Measurements from ENCODE around the genes SLC25A26 and FRMD4B.

- PRO-cap = no peak
These were observed 166.4 kb downstream of the MAGI1 start for GRCh38 chr3:65872321-65872762.

DNA sequence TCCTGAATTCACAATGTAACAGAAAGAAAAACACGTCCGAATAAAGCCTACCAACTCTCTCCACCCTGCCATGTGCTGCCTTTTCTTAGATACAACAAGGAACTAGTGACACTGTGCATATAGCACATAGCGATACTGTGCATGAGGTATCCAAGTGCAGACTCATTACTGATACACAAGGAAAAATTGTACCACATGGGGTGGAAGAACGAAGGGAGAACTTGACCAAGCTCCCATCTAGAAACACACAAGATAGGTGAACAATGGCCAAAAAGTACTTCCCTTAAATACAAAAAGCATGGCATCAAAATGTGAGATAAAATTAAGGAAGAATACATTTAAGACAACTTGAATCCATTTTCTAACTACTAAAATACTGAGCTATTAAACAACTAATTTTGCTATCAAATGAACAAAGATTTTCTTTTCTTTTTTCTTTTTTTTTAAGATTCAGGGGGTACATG is 154.5 kb downstream of the MAGI1 start:
- PRO-cap = no peak

- PRO-cap = no peak
These were observed 18.9 kb downstream of the MAGI1 start for GRCh38 chr3:66019675-66020428.

- PRO-cap = no peak
These were observed 16.7 kb upstream of the MAGI1 start for GRCh38 chr3:66055360-66055794.

DNA sequence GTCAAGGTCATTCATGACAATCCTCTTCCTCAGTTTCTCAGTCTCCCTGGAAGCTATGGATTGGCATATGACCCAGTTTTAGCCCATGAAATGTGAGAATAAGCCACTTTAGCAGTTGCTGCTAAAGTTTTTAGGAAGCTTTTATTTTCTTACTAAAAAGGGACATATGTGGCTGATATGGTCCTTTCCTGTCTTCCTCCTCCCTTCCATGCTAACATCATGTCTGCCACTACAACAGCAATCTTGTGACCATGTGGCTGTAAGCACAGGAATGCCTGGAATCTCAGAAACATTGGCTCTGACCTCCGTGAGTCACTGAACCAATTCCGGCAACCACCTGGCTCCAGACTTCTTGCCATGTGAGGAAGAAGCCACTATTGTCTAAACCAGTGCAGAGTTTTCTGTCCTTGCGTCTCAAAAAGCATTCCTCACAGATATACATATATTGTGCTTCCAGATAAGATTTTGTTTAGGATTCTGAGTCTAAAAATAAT is 77.1 kb upstream of the MAGI1 start:
- PRO-cap = no peak

DNA sequence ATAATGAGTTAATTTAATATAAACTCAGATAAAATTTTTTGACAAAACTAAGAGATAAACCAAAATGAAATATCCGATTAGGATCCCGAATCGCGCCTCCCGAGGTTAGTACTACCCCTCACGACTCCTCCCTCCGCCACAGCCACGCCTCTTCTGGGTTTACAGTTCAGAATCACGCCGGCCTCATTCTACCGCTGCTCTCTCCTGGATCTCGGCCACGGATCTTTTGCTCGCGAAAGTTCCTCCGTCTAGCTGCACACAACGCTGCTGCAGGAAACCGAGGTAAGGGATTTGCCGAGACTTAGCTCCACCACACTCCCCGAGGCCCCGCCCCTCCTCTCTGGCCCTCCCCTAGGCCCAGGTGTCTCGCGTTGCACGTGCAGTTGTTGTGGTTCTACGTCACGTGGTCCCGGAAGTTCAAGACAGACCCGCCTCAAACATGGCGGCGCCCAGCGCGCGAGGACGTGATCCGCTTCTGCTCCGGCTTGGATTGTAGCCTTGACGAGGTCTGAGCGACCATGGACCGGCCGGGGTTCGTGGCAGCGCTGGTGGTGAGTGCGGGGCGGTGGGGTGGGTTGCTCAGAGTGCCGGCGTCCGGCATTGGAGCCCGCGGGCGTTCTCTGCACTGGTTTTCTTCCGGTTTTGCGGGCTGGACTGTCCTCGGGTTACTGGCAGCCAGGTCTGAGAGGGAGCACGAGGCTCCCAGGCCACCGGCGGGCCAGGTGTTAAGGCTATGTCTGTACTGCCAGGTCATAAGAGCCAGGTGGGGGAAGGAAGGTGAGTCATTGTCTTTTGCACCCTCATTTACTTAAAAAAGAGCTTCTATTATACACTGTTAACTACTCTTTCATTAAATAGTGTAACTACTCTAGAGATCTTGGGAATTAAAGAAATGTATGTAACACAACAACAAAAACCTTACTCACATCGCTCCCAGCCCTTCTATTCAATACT is at the start of gene SLC25A26:
TSS of gene SLC25A26 (plus strand) at position 425 of the 954 bp plus-strand sequence.
- PRO-cap = bidirectional peak, plus-strand start at position 436 of the sequence, minus-strand start at position 258 of the sequence

GRCh38 chr3:66280376-66280739 is 59.6 kb downstream of the SLC25A26 start:
- PRO-cap = no peak

DNA sequence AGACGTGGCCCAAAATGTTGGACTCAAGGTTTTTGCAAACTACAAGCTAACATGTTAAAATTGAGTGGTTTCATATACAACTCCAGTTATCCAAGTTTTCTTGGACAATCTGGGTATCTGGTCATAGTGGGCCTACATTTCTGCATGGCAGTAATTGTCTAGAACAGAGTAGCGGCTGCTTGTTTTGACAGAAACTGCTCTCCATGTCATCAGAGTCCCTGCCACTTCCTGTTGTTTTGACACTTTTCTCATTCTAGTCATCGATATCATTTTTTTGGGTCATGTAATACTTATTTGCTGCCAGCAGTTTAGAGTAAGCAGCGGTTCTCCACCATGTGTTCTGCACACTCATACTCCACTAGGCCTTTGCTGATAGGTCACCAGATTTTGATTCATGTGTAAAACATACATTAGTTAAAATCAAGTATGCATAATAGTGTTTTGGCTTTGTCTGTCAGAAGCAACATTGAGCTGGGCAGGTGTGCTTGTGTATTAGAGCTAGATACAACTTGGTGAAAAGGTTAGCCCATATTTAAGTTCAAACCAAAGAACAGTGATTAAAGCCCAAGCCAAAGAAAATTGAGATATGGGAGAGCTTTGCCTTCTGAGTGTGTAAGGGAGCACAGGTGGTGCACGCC is 81.6 kb downstream of the SLC25A26 start:
- PRO-cap = no peak

DNA sequence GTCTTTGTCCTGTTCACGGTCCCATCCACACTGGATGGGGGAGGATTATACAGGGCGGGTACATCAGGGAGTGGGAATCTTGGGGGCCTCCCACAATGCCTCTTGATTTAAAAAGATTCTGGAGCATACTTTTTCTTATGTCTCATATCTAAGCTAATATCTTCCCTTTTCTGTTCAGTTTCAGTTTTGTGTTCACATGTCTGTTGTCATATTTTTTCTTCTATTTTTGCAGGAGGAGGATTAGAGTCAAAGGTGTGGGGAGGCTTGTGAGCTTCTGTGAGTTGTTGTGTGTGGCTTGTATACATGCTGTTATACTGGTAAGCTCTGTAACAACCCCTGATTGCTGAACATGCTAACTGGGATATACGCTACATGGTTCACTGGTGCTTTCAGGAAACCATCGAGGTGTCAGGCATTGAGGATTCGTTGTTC is 83.4 kb downstream of the SLC25A26 start:
- PRO-cap = no peak

GRCh38 chr3:66490117-66490660 is 10.6 kb downstream of the LRIG1 start:
- PRO-cap = no peak

- PRO-cap = no peak
These were observed 852 bp downstream of the LRIG1 start for GRCh38 chr3:66499768-66500571.

GRCh38 chr3:67018880-67019089 is 20.7 kb downstream of the KBTBD8 start:
- PRO-cap = no peak

- PRO-cap = no peak
These were observed 6.2 kb downstream of the SUCLG2 start for GRCh38 chr3:67648124-67648681.

DNA sequence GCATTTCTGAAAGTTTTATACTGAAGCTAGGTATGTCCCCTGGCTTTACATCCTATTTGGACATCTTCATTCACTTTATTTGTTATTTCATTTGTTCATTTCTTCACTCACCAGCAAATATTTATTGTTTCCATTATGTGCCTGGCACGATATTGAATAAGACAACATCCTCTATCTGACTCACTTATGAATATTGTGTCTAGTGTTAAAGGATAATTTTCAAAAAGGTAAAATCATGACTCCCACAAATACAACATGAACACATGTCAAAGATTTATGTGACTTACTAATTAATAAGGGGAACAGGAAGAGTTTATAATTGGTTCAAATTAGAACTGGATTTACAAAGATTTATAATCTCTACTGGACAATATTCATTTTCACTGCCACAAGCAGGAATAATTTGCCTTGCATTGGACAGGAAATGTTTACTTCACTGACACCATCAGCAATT is 48.5 kb downstream of the TAFA1 start:
- PRO-cap = no peak

DNA sequence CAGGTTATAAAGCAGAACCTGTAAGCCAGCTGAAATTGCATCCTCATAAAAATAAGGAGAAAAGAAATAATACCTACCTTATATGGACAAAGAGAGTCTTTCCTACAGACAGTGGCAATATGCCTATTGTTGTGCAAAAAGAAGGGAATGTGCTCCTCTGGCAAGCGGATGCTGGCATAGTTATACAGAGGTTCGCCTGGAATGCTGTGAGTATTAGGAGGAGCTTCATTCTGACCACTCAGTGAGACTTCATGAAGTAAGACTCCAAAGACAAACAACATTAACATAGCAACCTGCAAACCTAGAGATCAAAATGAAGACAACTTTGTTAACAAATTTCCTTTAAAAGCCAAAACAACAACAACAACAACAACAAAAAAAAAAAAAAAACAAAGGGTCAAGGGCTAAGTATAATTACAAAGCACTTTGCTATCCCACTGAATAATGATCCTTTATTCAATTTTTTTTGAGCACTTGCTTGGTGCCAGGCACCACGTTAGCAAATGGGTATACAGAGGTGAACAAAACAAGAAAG is 3.9 kb downstream of the EOGT start:
- PRO-cap = no peak

DNA sequence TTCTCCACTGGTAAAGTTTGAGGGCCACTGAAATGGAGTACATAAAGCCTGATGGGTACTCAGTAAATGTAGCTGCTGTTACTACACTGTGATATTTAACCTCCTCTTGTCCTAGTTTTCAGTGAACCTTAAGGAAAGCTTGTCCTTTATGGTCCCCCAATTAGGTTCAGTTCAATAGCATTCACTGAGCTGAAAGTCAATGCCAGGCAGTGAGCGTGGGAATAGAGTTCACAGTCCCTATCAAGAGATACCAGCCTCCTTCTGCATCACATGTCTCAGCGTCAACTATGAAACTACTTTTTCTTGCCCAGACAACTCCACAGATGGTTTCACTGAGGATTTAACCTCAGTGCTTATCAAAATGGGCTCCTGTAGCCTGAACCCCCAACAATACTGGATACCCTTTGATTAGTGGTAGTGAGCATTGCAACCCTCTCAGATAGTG is 1.3 kb upstream of the UBA3 start:
- PRO-cap = no peak

DNA sequence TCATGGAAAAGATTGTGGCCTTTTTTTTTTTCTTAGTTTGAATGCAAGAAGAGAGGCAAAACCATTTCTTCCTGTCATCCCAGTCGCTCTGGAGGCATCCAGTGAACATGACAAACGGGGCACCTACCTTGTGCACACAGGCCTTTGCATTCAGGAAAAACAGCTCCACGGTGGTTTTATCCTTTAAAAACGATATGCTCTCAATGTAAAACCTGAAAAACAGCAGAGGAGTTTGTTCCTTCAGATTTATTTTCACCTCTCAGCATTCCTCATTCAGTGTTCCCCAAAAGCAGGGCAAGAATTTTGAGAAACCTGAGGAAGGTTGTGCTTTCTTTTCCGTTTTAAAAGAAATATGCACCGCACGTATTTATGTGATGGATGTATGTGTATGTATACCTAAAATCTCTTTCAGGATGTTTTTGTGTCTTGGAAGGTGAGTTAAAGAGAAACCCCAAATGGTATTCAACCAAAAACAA is 98.2 kb downstream of the FRMD4B start:
- PRO-cap = no peak

DNA sequence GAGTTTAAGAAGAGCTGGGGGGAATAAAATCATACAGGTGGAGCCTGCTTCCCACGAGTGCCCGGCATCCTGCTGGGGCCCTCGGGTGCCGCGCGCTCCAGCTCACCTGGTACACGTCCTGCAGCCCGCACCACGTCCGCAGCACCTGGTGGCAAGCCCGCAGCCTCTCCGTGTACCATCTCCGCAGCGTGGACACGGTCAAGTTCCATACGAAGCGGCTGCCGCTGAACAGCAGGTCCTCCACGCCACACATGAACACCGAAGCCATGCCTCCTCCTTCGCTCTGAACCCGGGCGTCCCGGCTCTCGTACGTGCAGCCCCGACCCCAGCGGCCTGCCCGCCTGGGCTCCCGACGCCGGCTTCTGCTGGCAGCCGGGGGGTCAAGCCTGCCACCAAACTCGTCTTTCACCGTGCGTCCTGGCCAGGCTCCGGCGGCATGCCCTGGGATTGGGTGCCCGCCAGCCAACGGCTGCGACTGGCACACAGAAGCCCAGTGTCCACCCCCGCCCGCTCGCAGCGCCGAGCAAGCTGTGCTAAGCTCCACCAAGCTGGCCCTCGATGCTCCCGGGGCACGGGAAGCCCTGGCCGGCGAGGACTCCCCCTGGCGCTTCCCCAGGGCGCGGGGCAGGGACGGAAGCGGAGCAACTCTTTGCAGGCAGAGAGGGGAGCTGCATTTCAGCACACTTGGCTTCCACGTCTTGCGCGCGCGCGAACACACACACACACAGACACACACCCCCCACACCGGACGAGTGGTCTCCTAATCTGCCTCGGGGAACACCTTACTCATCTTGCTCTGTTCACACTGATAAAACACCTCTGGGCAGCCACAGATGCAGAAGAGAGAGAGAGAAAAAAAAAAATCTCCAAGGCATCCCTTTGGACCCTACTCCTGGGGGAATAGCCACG is at the start of gene FRMD4B:
TSS of gene FRMD4B (minus strand) at position 367 of the 909 bp plus-strand sequence.
- PRO-cap = unidirectional peak, minus-strand start at position 364 of the sequence; unidirectional peak, minus-strand start at position 651 of the sequence

DNA sequence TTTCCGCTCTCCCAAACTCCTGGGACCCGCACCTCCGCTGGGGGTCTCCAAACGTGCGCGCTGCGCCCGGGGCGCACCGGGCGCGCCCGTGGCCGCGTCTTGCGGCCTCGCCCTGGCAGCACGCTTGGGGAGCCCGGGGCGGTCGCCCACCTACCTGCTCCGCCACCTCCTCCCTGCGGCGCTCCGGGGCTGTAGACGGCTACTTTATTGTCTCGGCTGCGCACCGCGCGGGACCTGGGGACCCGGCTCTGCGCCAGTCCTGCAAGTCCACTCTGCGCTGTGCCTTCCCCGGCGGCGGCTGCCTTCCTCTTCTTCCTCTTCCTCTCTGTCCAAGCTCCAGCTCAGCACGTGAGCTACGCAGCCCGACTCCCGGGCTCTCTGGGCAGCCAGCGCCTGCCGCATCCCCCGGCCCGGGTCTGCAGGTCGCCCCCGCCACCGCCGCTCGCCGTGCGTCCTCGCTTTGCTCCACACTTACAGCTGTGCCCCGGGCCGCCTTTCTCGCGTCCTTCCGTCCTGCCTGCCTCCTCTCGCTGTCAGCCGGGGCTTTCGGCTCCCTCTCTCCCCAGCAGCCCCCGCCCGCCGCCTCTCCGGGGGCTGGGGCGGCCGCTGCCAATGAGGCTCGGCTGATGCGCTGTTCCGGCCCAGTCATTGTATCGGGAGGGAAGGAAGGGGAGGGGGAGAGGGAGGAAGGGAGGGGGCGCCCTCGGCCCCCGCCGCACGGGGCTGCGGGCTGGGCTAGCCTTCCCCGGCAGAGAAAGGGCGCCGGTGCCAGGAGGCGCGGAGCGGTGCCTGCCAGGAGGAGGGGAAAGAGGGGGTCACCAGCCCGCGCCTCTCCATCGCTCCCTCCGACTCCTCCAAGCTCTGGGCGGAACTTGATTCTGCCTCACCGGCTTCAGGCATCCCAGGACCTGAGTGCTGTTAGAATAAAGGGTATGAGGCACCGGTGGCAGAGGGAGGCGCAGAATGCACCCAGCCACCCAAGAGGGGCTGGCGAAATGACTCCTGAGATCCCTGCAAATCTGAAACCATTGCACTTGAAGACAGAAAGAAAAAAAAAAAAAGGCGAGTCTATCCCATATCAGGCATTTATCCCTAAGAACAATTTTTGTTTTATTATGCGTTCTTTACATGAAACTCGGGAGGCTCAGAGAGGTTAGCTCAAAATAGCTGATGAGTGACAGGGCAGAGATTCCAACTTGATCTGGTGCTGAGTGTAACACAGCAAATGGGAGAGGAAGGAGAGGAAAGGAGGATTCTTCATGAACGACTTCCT is 156.6 kb upstream of the FRMD4B start:
- PRO-cap = unidirectional peak, minus-strand start at position 300 of the sequence; unidirectional peak, minus-strand start at position 532 of the sequence

DNA sequence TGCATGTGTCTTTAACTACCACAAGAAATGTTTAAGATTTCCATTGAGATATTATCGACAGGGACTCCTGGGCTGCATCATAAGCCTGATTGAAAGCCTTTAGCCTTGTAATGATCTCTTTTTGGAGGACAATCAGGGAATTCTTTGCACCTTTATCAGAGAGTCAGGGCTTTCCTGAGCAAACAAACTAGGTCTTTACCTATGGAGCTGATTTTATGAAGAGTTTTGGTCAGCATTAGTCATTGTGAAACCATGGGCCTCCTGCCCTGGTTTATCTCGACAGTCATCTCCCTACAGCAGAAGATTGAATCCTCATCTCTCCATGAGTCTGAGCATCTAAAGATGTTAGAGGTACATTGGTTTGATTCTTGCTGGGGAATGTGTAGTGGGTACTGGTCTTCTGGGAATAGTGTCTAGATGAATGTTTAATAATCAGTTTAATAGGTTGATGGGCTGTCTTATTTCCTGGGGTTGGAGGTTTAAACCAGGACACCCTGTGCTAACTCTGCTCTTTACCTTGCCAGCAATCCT is 23.2 kb downstream of the MITF start:
- PRO-cap = no peak

Data from cardiac septum (tissue), 1 donor.